Glomerular endothelial cell (primary cell): Measurements from ENCODE around the gene ZNF12.

- RAMPAGE, long total RNA, result no peak
Observed at GRCh38 chr7:6706269-6707500, at the start of gene ZNF12. Gene ZNF12 (minus strand): TSS chr7:6706947.

DNA sequence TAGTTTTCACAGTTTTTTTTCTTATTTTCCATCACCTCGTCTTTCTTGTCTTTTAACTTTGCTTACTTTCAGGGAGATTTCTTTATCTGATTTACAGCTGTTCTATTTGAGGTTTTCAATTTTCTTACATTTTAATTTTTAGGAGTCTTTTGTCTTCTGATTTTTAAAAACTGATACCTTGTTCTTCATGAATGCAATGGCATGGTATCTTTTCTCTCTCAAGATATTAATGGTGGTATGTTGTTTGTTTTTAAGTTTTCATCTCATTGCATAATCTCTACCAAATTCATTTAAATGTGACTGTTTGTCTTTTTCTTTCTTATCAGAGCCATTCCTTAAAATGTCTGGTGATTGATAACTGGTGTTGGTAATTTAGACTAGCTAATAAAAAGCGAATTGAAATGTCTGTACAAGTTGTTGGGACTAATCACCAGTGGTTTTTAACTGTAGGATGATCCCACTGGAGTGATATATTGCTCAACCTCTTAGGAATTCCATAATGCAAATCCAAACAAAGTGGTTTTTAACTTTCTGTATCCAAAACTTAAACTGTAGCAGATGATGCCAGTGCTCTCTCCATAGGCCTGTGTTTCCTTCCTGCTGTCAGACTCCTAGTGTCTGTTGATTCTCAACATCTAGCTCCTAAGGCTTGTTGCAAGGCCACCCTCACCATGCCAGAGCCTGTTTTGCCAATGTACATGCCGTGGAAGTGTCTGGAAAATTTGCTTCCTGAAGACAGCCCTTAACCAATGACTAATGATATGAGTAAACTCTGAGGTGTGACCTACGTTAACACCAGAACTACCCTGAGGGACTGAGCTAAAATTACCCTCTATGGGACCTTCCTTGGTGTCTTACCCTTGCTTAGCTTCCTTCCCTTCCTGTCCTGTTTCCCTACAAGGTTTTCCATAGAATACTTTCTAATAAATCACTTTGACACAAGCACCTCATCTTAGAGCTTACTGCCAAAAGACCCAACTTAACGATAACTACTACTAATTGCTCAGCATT lies 39.1 kb downstream of the C1GALT1 start:
- RAMPAGE, long total RNA, result no peak

DNA sequence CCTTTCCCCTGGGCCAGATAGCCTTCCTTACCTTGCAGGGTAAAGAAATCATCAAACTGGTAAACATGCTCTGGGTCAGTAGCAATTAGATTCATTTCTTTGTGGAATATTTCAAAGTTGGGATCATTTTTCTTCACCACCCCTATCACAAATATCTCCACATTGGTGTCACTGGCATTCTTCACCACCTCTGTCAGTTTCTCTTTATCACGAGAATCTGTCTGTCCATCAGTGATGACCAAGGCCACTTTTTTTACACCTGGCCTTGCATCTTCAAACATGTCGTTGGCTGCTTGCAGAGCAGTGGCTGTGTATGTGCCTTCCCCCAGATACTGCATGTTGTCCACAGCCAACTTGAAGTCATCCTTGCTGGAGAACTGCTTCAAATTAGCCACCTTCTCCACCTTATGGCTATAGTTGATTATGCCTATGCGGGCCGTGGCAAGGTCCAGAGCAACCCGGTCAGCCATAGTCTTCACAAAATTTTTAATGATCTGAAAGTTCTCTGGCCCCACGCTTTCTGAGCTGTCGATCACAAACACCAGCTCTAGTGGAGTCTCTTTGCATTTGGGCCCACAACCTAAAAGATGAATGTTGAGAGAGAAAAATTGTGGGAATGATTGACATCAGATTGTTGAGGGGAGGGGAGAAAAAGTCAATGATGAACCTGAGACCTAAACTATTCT lies 162.6 kb downstream of the COL28A1 start:
- RAMPAGE, long total RNA, result no peak

DNA sequence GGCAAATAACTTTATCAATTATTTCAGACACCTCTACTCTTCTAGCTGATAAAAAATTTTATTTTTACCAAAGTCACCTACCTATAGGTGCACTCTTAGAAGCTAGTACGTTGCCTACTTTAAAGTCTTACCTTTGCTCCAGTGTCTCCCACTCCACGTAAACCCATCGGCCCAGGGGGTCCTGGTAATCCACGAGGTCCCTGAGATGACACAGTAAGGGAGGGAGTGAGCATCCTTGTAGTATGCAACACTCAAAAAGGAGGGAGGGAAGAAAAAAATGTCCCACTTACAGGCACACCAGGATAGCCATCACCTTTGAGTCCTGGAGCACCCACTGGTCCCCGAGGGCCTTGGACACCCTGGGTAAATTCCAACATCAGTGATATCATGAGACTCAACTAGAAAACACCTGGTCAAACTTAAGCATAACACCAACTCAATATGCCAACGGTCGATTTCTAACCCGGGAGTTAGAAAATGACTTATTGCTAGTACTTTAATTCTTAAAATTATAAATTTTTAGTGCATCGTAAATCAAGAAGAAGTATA lies 103.3 kb downstream of the COL28A1 start:
- RAMPAGE, long total RNA, result no peak

GRCh38 chr7:7575863-7576869 lies 9.5 kb downstream of the MIOS start:
- RAMPAGE, long total RNA, result no peak

- RAMPAGE, long total RNA, result no peak
Observed at GRCh38 chr7:7639325-7639804, 1.2 kb upstream of the UMAD1 start.

DNA sequence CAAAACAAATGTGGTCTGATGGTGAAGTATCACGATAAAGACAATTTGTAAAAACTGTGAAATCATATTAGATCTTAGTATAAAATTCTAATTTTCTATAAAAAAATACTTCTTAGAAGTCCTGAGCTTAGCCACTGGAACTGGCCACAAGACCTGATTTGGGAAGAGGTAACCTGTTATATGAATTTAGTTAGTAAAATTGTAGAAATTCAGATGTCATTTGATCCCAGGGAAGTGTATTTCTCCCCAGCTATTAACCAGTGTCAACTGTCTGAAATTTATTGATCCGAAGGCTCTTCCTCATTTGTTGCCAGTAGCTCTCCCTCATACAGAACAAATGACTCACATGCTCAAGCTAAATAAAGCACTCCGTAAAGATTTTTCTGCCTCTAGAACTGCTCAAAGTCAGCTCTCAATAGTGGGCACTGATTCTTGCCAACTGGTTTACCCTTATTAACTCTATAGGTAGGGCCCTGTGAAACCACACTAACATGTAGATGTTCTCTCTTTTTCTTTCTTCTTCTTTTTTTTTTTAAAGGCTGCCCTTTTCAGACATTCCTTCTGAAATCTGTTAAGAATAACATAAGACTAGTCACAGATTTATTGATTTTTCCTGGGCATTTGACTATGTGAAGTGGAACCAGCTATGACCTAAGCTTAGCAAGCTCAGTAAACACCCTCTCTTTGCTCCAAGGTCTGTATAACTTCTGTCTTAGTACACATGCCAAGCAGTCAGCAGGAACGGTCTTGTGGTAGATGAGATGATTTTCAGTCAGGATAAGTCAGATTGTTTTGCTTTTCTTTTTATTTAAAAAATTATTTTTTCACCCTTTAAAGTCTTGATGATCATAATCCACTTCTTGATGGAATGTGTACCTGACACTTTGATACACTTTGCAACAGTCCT lies 21.8 kb downstream of the RPA3 start:
- RAMPAGE, long total RNA, result no peak

- RAMPAGE, long total RNA, result no peak
Observed at GRCh38 chr7:8261256-8261733, 672 bp downstream of the ICA1 start.

DNA sequence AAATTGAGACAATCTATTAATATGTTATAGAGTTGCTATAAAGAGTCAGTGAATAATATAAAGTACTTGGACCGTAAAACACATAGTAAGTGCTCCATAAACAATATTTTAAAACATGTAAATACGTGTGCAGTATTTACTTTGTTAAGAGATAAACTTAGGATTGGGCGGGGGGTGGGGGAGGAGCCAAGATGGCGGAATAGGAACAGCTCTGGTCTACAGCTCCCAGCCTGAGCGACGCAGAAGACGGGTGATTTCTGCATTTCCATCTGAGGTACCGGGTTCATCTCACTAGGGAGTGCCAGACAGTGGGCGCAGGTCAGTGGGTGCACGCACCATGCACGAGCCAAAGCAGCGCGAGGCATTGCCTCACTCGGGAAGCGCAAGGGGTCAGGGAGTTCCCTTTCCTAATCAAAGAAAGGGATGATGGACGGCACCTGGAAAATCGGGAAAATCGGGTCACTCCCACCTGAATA lies 81.8 kb upstream of the NXPH1 start:
- RAMPAGE, long total RNA, result no peak

- RAMPAGE, long total RNA, result start-site peak on the minus strand at chr7:10157054-10157084, 16 and 52 reads in 2 replicates
Observed at GRCh38 chr7:10156902-10157410, 783.0 kb downstream of the NDUFA4 start.

DNA sequence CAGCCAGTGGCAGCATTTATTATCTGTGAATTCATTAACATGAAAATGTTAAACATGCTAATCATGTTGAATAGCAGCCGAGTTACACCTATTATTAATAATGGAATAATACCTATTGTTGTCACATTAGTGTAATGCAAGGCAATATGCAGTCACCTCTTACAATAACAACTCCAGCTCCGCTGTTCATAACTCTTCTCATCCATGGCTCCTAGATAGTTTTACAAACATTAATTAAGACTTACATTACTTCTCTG lies 355.7 kb downstream of the NDUFA4 start:
- RAMPAGE, long total RNA, result no peak

DNA sequence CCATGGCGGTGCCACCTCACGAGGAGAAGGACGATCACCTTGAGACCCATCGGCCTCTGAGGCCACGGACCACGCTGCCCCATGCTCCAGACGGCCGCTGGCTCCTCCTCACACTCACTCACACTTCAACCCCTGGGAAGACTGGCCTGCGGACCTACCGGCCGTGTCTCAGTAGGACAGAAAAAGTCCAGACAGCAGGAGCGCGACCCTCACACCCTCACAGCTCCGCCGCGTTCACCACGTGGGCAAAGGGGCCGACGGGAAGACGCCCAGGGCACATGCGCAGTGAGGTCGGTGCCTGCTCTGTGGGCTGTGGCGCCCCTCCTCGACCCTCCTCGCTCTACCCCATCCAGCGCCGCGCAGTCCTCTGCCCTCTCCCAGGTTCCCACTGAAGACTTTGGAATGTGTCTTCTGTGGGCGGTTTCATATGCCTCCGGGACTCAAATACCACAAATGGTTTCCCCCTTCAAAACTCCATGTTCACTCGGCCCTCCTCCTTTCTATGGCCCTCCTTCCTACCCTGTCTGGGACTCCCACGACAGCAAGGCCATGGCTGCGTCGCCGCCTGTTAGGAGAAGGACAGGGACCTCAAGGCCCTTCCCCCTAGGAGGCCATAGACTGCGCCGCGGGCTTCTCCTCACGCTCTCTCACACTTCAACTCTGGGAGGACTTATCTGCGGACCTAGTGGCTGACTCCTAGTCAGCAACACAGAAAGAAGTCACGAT lies 160.1 kb downstream of the NDUFA4 start:
- RAMPAGE, long total RNA, result no peak

DNA sequence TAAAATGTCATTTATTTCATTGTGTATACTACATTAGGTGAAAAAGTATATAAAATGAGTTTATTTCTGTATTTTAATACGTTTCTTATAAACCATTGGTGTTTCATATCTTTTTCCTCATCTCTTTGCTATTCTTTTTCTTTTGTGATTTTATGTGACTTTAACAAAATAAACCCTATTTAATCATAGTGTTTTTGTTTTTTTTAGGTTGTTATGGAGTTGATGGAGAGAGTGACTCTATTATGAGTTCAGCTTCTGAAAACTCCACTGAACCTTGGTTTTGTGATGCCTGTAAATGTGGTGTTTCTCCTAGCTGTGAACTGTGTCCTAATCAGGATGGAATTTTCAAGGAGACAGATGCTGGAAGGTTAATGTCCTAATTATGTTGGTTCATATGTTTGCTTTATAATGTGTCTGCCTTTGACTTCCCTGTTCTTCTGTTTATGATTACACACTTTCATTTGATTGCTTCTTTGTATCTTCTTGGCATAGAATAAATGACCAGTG lies 39.9 kb downstream of the PHF14 start:
- RAMPAGE, long total RNA, result no peak

- RAMPAGE, long total RNA, result no peak
Observed at GRCh38 chr7:11192498-11193830, 219.3 kb downstream of the PHF14 start.

DNA sequence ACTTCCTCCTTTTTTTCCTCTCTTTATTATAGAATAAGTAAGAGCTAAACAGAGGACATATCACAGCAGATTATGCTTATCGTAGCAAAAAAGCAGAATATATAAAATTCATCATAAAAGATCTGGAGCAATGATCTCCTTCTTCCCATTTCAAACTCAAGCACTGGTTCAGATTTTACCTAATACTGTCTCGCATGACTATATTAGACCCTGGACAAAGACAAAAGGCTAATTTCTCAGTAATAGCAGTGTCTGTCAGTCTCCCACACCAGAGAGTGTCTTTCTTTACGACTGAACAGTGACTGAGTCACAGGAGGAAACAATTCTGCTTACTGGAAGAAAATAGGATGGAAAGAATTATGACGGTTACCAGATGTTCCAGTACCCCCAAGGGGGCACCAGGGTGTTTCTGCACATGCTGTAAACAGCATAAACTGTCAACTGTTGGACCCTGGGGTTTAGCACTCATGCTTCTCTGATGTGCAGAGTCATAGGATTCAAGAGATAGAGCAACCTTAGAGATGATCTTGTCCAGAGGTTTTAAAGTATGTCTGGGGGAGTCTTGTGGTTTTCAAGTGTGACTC lies 291.8 kb downstream of the THSD7A start:
- RAMPAGE, long total RNA, result no peak

GRCh38 chr7:12431926-12432412 lies 28.3 kb upstream of the VWDE start:
- RAMPAGE, long total RNA, result no peak

GRCh38 chr7:14238113-14238425 lies 248.6 kb upstream of the ETV1 start:
- RAMPAGE, long total RNA, result no peak

- RAMPAGE, long total RNA, result no peak
Observed at GRCh38 chr7:15685005-15685282, 1.5 kb downstream of the MEOX2 start.

GRCh38 chr7:15795351-15795859 lies 108.9 kb upstream of the MEOX2 start:
- RAMPAGE, long total RNA, result no peak

- RAMPAGE, long total RNA, result no peak
Observed at GRCh38 chr7:16261480-16262232, 159.7 kb downstream of the CRPPA start.